ENCODE results near the gene UMPS.

DNA sequence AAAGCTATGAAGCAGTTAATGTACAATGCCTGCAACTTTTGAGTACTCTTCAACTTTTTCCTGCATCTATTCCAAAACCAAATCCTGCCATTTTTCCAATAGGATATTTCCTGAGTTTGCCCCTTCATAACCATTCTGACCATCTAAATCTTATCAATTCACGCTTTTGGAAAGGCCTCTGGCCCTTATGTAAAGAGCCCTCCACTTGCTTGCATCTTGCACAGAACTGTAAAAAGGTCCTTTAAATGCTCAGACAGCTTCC, 1.1 kb downstream of the GOLGB1 start:
- PRO-cap = no peak

DNA sequence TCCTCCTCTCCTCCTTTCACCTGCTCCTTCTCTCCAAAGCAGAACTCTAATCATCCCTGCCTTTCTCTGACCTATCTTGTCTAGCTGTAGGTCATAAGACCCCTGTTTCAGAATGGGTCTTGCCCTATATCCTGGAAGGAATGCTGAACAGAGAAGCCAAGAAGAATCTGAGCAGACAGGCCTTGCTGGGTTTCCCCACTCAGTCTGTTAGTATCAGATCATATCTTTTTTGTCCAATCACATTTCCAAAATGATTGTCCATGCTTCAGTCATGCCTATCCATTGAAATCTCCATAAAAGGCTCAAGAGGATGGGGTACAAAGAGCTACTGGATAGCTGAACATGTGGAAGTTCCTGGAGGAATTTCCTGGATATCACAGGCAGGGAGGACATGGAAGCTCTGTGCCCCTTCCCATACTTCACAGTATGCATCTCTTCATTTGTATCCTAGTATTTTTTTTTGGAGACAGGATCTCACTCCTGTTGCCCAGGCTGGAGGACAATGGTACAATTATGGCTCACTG, 4.1 kb downstream of the IQCB1 start:
- PRO-cap = no peak

DNA sequence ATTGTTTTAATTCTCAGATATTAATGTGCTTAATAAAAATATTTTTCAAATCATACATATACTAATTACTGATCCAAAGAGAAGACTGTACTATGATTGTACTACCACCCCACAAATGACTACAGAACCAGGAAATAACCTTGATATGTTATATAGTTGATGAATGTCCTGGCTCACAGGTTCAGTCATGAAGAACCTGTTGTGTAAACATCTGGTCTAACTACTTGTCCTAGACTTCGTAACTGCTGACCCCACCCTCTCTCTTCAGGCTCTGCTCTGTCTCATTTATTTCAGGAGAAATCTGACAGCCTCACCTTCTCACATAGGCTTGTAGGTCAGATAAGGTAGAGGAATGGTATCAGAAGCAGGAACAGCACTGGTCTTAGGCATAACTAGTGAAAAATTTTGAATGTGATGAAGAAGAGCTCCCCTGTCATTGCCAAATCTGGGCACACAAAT, 14.7 kb upstream of the CSTA start:
- PRO-cap = no peak

DNA sequence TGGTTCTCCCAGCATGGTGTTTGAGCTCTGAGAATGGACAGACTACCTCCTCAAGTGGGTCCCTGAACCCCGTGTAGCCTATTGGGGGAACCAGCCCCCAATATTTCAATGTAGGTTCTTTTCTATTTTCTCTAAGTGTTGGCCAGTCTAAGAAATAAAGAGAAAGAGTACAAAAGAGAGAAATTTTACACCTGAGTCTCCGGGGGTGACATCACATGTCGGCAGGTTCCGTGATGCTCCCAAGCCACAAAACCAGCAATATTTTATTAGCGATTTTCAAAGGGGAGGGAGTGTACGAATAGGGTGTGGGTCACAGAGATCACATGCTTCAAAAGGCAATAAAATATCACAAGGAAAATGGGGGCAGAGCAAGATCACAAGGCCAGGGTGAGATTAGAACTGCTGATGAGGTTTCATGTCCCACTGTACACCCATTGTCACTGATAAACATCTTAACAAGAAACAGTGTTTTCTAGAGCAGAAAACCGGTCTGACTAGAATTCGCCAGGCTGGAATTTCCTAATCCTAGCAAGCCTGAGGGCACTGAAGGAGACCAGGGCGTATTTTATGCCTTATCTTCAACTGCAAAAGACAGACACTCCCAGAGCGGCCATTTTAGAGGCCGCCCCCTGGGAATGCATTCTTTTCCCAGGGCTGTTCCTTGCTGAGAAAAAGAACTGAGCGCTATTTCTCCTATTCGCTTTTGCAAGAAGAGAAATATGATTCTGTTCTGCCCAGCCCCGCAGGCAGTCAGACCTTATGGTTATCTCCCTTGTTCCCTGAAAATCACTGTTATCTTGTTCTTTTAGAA, 27.8 kb upstream of the WDR5B start:
- PRO-cap = no peak

DNA sequence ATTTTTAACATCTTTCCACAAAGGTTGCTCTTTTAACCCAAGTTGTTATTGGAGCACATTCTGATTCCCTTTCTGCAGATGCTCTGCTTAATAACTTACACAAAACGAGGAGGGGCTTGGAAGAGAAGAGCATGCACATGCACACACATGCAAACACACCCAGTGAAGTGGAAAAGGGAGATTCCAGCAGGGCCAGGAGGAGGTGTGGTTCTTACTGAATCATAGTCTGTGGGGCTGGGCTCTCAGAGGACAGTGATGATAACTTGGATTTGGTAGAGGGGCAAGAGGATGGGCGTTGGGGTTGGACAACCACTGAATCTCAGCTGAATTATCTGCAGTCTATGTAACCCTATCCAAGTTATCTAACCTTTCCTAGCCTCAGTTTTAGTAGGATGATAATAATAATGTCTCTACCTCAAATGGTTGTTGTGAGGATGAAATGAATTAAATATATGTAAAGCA, 17.7 kb downstream of the PARP14 start:
- PRO-cap = no peak

- PRO-cap = no peak
These were observed 57.1 kb downstream of the PDIA5 start for GRCh38 chr3:123123758-123124496.

GRCh38 chr3:123228287-123229017, 26.7 kb downstream of the SEC22A start:
- PRO-cap = no peak

DNA sequence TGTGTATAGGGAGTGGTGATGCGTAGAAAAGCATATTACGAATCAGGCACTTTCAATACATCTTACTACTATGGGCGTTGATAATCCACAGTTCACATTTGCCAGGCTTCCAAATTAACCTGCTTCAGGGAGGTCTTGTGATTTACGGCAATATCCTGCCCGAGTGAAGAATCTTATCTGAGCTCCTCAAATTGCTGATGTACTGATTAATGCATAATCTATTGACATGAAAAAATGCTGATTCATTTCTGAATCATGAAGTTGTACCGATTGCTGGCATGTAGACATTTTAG, 97.1 kb downstream of the SEC22A start:
- PRO-cap = no peak

- PRO-cap = no peak
These were observed 118.2 kb downstream of the ADCY5 start for GRCh38 chr3:123330287-123331453.

DNA sequence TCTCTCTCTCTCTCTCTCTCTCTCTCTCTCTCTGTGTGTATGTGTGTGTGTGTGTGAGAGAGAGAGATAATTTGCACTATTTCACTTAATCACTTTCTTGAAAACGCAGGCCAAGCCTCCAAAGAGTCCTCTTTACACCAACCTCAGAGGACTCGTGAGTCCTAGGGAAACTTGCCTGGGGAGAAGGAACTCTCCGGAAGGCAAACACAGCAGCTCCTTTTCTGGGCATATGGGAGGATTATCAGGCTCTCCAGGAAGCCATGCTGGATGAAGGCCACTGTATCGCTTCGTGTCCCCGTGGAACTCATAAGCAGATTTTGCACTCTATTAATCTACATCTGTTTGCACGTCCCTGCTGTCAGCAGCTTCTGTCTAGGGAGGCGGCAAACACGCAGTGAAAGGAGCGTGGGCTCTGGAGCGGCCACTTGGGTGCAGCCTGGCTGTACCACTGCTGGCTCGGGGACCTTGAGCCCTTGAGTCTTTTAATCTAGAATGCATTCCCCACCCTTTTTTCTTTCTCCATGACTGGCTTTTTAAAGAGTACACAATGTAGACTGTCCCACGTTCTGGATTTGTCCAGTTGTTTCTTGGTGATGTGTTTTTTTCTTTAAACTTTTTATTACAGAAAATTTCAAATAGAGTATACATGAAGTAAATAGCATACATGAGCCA, 102.1 kb downstream of the ADCY5 start:
- PRO-cap = no peak

DNA sequence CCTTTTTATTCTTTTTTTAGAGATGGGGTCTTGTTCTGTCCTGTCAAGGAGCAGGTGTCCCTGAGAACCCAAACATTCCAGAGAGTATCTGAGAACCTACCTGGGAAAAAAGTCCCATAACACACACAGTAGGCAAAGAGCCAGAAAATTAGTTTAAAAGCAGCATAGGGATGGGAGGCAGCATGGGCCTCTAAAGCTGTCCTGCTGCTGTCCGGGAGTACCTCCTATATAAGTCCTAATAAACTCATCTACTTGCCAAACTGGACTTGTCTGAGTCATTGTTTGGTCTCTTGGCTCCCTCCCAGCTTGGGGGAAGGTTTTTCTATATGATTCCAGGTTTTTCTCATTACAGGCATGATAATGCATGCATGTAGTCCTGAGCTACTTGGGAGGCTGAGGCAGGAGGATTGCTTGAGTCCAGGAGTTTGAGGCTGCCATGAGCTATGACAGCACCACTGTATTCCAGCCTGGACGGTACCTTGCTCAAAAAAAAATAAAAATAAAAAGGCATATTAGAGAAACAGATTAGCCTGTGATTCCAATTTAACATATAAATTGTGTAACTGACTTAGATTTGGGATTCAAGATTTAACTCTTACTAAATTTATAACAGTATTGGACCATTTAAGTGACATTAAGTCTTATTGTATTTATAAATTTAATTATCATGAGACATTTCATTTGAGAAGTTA, 17.6 kb upstream of the HACD2 start:
- PRO-cap = no peak

DNA sequence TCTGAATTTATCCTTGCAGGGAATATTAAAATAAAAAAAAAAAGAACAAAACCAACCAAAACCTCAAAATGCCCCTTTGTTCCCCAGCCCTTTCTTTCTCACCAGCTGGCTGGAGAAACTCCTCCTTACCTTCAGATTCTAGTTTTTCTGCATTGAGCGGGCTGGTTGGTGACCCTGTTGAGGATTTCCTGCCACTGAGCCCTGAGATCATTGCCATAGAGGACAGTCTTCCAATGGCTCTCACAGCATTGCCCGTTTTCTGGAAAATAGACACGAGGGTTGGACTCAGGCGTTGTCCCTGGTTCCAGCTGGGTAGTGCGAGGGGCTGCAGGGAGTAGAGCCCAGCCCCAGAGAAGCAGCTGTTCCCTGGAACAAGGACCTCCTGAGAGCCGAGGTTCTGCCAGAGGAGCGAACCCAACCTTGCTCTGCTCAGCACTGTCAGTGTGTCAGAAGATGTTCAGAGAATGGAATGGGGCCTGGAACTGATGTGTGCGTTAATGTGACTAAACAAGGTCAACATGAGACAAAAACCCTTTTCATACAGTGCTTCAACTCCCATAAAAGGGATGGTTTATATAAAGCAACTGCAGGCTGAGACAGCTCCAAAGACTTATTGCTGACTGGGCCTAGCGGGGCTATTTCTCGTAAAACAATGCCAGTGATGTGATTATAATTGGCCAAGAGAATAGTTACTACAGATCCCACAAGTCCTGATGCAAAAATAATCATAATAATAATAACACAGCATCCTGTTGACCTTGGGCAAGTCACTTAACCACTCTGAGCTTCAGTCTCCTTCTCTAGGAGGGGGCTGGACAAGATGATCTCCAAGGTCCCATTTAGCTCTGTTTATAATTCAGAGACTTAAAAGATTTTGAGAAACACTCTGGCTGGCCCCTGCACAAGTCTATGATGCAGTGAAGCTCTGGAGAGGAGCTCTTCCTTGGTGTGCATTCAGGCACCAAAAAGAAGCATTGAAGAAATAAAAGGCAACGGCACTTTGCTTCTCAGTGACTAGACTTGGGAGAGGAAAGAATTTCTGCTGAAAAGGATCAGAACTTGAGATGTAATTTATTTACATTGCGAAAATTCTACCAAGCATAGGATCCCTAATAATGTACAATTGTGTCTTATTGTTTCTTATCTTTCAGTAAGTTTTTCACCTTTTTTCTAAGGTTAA, 35.6 kb upstream of the HACD2 start:
- PRO-cap = no peak

- PRO-cap = no peak
These were observed 87.1 kb upstream of the HACD2 start for GRCh38 chr3:123671827-123672512.

DNA sequence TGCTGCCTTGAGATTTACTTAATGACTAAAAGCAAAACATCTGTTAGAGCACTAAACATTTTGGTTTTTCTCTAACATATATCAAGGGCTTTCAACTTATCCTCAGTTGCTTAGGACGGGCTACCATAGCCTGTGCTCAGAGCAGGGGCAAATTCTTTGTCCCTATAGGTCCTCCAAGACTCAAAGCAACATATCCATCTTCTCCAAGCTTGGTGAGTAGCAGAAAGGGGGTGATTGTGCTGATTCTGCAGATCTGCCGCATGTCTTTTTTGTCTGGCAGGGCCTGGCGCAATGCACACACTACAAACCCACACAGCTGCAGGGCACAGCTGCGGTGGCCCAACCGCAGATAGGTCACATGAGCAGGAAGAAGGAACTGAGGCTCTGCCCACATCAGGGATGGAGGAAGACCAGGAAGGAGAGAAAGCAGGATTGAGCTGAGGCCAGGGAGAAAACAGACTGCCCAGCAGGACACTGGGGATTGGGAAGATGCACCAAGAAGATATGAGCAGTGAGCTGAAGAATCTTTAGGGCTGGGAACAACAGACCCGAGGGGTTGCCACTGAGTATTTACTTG, 126.9 kb downstream of the MYLK start:
- PRO-cap = unidirectional peak, plus-strand start at position 402 of the sequence

GRCh38 chr3:123783792-123784152, 100.4 kb downstream of the MYLK start:
- PRO-cap = no peak

DNA sequence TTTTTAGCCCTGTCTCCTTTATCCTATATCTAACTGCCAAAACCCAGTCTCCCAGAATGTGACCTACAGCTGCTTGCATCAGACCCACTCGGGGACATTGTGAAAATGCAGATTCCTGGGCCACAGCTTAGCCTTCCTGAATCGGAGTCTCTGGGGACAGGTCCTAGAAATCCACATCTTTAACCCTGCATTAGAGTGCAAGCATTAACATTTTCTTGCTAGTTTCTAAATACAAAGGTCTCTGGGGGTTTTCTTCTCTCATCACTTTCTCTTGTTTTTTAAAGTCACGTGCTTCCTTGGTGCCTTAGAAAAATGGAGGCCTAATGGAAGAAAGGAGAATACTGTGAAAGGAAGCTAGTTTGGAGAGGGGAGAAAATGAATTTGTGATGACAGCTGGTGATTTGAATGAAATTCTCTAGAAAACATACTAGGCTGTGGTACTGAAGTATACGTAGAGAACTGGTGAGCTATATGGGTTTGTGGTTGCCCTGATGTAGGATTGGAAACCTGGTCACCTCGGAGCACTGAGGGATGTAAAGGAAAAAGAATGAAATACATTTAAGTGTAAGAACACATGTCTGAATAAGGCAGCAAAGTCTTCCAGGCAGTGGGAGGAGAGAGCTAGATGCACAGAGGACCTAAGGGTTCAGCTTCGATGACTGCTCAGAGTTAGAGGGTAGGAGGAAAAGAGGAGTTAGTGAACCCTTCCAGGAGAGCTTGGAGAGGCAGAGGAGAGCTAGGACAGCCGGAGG, 29.4 kb downstream of the KALRN start:
- PRO-cap = no peak

DNA sequence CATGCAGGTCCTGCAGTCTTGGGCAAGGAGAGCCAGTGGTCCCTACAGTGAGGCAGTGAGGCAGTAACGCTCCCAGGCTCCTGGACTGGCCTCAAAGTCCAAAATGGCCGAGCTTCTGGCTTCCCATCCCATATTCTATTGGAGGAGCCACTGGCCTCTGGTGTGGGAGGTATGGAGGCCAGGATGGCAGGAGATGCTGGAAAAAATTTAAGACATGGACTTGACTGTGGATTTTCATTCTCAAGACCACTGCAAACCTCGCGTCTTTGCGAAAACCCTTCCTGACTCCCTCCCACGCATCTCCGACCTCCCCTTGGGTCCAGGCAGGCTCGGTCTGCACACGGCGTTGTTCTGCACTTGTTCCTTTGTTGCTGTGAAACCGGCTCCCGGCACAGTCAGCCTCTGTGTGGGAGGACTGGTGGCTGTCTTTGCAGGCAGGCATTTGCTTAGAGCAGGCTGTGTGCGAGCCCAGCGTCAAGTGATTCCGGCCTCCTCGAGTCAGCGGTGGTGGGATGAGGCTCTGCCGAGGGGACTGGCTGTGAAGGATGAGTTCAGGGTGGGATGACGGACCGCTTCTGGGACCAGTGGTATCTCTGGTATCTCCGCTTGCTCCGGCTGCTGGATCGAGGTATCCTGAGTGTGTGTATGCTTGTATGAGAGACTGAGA, 61.2 kb downstream of the KALRN start:
- PRO-cap = no peak

- PRO-cap = bidirectional peak, plus-strand start at chr3:124730445, minus-strand start at chr3:124730326
These were observed at the start of gene UMPS for GRCh38 chr3:124730049-124730632. TSS of gene UMPS (plus strand) at chr3:124730452.

- PRO-cap = unidirectional peak, minus-strand start at chr3:124730817
These were observed 640 bp downstream of the UMPS start for GRCh38 chr3:124730633-124731550.

- PRO-cap = no peak
These were observed 61.5 kb downstream of the UMPS start for GRCh38 chr3:124791479-124792371.